Hepatocyte (in vitro differentiated cells and primary cell): ENCODE data around the gene SATB2.

DNA sequence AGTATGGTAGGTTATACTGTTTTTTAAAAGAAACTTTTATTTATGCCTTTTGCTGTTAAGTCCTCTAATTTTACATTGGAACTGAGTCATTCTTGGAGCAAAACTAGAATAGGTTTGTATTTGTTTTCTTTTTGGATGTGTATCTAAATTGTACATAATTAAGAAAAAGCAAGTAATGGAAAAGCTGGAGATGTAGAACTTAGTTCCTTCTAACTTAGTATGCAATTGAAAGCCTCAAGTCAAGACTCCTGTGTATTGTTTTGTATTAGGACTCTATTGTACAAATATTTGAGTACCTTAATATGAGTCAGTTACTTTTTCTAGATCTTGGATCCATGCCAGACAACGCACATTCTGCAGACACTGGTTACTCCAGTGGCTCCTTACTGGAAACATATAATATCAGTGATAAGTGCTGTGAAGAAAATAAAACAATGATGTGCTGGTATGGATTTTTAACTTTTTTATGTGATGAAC, 1.4 kb downstream of the SLC39A10 start:
- RAMPAGE, long total RNA = no peak
- RRBS = no CpG with 5 or more reads among the region's 1 CpG

DNA sequence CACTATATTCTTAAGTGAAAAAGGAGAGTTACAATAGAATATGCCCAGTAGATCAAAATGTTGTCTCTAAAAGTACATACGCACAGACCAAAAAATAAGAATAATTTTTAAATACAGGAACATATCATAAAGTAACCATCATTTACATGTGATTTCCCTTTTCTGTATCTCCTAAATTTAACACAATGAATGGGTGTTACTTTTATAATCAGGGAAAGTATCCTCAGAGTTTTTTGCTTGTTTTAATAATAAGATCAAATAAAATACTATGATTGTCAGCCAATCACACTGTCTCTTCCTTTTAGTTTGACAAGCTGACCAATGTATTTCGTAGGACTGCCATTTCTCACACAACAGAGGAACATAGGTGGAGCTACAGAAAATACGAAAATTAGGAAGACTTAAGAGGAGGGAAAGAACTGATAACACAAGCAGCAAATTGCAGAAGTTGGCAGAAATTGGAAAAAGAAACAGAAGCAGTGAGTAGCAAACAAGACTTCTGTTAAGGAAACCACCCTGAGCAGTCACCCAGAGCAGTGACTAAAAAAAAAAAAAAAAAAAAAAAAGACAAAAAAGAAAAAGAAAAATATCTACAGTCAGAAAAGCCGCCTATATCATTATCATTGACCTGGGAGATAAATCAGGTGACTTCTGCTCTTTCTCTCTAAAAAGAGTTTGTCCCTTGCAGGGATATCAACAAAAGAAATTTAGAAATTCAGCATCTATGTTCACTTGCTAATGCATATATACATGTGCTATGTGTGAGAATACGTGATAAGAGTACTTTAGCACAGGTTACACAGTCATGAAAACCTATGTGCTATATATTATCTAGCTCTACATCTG, 21.5 kb downstream of the STK17B start:
- RAMPAGE, long total RNA = no peak
- RRBS = no CpG with 5 or more reads among the region's 5 CpGs

GRCh38 chr2:196268060-196268343, 96.6 kb upstream of the STK17B start:
- RAMPAGE, long total RNA = no peak
- RRBS = no CpG with 5 or more reads among the region's 1 CpG

- RAMPAGE, long total RNA = no peak
- RRBS = no CpG with 5 or more reads among the region's 6 CpGs
Measured at GRCh38 chr2:196792565-196793216, 6.8 kb downstream of the GTF3C3 start.

DNA sequence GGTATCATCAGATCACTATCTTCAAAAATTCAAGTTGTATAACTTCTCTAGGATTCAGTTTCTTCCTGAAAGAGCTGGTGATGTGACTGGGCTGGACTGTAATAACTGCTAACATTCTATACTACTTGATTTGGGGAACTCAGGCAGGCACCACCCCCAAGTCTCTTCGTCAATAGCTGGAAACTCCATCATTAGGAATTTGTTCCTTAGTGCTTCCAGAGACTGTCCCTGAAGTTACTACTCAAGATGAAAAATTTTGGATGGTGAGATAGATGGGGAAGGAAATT, 59.0 kb upstream of the PGAP1 start:
- RAMPAGE, long total RNA = no peak
- RRBS = no CpG with 5 or more reads among the region's 1 CpG

DNA sequence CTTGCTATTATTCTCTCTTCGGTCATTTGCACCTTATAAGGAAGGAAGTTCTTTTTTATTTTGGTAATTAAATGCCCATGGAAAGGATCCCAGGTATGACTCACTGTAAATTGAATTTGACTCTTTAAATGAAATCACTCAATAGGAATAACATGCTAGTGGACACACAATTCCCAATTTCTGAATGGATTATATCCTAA, 153.4 kb upstream of the PGAP1 start:
- RAMPAGE, long total RNA = no peak
- RRBS = no CpG with 5 or more reads among the region's 1 CpG

DNA sequence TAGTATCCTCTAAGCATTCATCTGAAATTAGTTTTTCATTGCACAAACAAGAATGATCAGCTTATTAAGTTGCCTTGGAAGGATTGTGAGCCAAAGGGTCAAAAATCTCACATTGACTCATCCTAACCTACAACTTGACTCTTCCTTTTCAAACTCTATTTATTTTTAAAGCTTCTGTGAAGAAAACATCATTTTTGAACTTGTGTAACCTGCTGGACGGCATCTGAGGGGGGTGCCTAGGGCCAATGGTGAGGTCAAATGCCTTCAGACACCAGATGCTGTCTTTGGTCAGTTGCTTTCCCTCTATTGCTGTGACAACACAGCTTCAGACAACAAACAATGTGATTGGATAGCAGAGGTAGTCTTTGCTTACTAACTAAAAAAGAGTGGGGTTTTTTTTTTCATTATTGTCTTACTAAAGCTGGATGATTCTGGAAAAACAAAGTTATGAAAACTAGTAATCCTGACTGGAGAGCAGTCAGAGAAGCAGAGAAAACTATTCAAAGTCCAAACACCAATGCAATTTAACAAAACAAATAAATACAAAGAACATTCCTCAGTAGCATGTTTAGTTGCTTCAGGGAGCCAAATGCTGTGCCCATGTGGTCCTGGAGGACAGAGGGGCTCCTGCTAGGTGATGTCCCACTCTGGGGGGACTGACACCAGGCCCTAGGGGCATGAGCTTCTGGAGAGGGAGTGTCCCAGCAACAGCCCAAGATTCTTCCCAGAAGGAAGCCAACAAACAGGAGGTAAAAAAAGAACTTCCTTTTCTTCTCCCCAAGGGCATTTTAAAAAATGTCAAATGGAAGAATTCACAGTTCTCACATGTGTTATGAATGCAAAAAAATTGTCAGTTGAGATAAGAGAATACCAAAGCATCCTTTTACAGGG, 180.9 kb upstream of the PGAP1 start:
- RAMPAGE, long total RNA = no peak
- RRBS = no CpG with 5 or more reads among the region's 1 CpG

DNA sequence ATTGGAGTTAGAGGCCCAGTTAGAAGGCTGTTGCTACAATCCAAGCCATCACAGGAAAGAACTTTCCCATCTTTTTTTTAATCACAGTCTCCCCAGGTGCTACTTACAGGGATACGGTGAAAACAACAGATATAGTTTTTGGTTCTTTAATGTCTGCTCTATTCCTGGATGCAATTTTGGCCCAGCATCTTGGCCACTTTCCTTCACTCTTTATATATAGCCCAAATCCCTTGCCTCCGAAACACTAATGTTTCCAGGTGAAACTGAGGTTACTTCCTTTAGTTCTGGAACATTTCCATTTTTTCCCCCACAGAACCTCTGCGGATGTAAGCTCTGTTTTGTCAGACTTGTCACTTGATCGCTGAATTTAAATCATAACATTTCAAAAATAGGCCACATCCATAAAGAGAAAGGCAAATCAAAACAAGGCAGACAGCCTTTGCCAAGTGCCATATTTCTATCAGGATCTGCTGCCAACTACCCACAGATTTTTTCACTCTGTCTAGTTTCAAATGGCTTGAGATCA, 115.1 kb downstream of the ANKRD44 start:
- RAMPAGE, long total RNA = no peak
- RRBS = no CpG with 5 or more reads among the region's 4 CpGs

GRCh38 chr2:197196732-197197246, 113.8 kb downstream of the ANKRD44 start:
- RAMPAGE, long total RNA = no peak
- RRBS = no CpG with 5 or more reads among the region's 2 CpGs

DNA sequence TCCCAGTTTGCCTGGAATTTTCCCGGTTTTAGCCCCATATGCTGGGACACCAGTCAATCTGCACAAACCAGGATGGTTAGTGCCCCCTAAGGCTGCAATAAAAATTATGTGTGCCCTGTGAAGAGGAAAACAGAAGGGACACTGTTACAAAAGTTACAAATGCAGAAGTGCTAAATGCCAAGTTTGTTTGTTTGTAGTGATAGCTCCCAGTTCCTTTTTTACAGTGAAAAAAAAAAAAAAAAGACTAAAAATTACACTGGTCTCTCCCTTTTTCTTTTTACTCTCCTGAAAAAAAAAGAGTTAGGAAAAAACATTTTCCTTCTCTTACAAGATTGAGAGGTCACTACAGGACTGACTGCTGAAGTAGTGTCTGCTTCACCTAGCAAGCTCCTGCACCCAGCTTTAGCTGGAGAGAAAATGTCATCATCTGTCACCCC, 3.2 kb downstream of the ANKRD44 start:
- RAMPAGE, long total RNA = no peak
- RRBS = no CpG with 5 or more reads among the region's 1 CpG

DNA sequence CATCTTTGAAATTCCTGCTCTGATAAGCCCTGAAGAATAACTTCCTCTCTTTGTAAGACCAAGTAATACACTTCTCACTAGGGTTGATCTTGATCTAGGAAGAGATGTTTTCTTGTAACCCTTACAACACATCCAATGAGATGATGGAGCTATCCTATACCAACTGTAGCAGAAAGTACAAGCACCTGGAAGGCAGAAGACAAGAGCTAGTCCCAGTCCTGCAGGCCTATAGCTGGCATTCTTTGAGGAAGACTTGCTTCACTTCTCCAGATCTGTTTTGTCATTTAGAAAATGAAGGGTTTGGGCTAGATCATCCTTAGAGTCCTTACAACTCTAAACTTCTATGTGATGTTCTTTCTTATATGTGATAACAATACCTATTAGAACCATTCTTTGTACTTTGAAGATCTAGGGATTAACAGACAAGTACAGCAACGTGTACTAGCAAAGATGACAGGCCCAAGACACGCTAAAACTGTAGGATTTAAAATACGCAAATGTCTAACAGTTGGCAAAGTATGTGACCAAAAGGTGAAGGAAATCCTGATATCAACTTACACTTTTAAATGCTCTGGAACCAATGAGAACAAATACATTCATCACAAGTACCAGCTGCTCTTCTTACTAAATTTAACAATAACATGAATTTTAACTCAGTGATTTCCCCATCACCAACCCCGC, 1.7 kb downstream of the ANKRD44 start:
- RAMPAGE, long total RNA = no peak
- RRBS = no CpG with 5 or more reads among the region's 4 CpGs

GRCh38 chr2:197414075-197414411, 20.8 kb downstream of the SF3B1 start:
- RAMPAGE, long total RNA = no peak
- RRBS = no CpG with 5 or more reads among the region's 5 CpGs

- RAMPAGE, long total RNA = no peak
- RRBS = no CpG with 5 or more reads among the region's 2 CpGs
Measured at GRCh38 chr2:197674378-197674824, 986 bp downstream of the RFTN2 start.

DNA sequence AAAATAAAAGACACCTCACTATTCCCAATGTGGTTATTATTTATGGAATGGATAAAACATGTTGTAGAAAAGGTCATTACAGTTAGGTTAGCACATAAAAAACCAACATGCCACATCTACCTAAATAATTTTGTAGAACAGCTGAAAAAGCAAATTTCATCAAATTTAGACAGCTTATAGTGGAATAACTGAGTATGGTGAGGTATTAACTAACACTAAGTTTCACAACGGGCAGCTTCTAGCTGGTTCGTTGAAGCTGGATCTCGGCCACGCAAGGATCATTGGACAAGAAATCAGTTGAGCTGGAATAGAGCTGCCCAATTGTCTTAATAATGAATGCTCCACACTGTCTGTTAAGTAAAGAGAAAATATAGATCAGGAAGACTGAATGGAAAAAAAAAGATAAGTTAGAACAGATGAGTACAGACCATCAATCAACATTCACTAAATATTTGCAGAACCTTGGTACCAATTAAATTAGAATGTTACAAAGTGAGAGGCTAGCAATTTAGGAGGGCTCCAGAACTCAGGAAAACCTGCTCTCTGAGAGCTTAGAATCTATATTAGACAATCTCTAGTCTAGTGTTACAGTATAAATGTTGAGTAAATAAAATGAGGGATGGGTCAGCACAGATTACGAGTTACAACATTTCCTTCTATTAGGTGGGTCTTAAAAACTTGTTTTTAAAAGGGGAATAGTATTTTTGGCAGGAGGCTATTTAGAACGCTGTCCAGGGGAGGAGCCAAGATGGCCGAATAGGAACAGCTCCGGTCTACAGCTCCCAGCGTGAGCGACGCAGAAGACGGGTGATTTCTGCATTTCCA, 23.3 kb downstream of the MARS2 start:
- RAMPAGE, long total RNA = no peak
- RRBS = no CpG with 5 or more reads among the region's 12 CpGs

DNA sequence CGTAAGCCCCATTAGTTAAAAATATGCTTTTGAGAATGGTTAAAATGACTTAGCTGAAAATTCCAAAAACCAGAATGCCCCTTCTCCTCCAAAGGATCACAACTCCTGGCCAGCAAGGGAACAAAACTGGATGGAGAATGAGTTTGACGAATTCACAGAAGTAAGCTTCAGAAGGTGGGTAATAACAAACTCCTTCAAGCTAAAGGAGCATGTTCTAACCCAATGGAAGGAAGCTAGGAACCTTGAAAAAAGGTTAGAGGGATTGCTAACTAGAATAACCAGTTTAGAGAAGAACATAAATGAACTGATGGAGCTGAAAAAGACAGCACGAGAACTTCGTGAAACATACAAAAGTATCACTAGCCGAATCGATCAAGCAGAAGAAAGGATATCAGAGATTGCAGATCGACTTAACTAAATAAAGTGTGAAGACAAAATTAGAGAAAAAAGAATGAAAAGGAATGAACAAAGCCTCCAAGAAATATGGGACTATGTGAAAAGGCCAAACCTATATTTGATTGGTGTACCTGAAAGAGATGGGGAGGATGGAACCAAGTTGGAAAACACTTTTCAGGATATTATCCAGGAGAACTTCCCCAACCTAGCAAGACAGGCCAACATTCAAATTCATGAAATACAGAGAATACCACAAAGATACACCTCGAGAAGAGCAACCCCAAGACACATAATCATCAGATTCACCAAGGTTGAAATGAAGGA, 25.8 kb downstream of the PLCL1 start:
- RAMPAGE, long total RNA = no peak
- RRBS = no CpG with 5 or more reads among the region's 8 CpGs

- RAMPAGE, long total RNA = no peak
- RRBS = no CpG with 5 or more reads among the region's 1 CpG
Measured at GRCh38 chr2:198313168-198313403, 508.7 kb downstream of the PLCL1 start.

DNA sequence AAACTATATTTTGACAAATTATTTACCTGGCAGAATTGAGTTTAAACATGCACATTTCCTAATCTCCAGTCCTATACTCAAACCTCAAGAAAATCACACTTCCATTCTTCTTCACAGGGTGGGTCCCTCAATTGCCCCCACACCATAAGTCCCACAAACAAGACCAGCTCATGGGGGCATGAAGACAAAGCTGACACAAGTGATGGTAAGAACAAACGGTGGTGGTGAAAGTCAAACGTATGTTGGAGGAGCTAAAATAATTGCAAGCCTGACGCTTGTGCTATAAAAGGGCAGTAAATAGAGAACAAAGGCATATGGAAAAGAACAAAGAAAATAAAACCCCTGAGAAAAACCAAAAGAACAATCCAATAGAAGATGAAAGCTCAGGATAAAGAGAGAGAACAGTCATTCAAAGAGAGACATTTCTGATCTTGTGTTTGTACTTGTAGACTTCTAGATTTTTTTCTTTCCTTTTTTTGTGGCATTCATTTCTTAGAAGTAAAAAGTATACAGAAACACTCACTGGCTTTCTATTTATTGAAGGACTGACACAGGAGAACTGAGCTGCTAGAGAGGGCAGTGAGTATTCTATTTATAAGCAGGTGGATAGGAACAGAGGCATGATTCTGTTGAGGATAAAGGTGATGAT, 688.6 kb downstream of the SATB2 start:
- RAMPAGE, long total RNA = no peak
- RRBS = no CpG with 5 or more reads among the region's 3 CpGs

DNA sequence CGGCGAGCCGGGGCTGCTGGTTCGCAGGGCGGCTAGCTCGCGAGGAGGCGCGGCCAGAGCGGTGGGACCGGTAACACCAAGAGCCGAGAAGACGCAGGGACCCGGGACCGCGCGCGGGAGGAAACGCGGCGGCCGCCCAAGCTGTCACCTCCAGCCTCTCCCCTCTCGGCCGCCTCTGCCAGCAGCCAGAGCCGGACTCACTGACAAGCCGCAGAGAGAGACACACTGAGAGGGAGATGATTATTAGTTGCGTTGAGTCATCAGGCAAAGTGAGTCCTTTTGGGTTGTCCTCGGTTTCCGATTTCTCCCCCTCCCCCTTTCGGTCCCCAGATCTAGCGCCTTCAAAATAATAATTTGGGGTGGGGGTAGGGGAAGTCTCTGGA, at the start of gene SATB2:
SATB2 (minus strand) TSS at position 199 of the 383 bp plus-strand sequence.
- RAMPAGE, long total RNA = no peak
- RRBS = under 1% methylated on average over 21 of the region's 31 CpGs

- RAMPAGE, long total RNA = no peak
- RRBS = no CpG with 5 or more reads among the region's 12 CpGs
Measured at GRCh38 chr2:199460313-199460954, 2.7 kb upstream of the SATB2 start.

- RAMPAGE, long total RNA = no peak
- RRBS = 16% methylated on average over 11 of the region's 40 CpGs
Measured at GRCh38 chr2:199469046-199469704, 11.4 kb upstream of the SATB2 start.